Endothelial cell of umbilical vein (primary cell): ENCODE measurements around a stretch of chr11.

- PRO-cap, result no peak
CAGE:
- cytosol, long polyA minus RNA, result no peak
- cytosol, long polyA plus RNA, result no peak
- long polyA plus RNA, result no peak
- nucleus, long polyA minus RNA, result no peak
- nucleus, long polyA plus RNA, result no peak
Observed at GRCh38 chr11:60915260-60915946, 1.4 kb downstream of the TMEM109 start.

- PRO-cap, result no peak
CAGE:
- cytosol, long polyA minus RNA, result no peak
- cytosol, long polyA plus RNA, result no peak
- long polyA plus RNA, result no peak
- nucleus, long polyA minus RNA, result no peak
- nucleus, long polyA plus RNA, result no peak
Observed at GRCh38 chr11:60936898-60937571, 12.8 kb downstream of the TMEM132A start.

GRCh38 chr11:60942305-60942970, 9.5 kb downstream of the SLC15A3 start:
- PRO-cap, result no peak
CAGE:
- cytosol, long polyA minus RNA, result no peak
- cytosol, long polyA plus RNA, result no peak
- long polyA plus RNA, result no peak
- nucleus, long polyA minus RNA, result no peak
- nucleus, long polyA plus RNA, result no peak

GRCh38 chr11:60952791-60952996, 718 bp upstream of the SLC15A3 start:
- PRO-cap, result no peak
CAGE:
- cytosol, long polyA minus RNA, result no peak
- cytosol, long polyA plus RNA, result no peak
- long polyA plus RNA, result no peak
- nucleus, long polyA minus RNA, result no peak
- nucleus, long polyA plus RNA, result no peak

GRCh38 chr11:60982708-60983255, 11.3 kb downstream of the CD6 start:
- PRO-cap, result no peak
CAGE:
- cytosol, long polyA minus RNA, result no peak
- cytosol, long polyA plus RNA, result no peak
- long polyA plus RNA, result no peak
- nucleus, long polyA minus RNA, result no peak
- nucleus, long polyA plus RNA, result no peak

DNA sequence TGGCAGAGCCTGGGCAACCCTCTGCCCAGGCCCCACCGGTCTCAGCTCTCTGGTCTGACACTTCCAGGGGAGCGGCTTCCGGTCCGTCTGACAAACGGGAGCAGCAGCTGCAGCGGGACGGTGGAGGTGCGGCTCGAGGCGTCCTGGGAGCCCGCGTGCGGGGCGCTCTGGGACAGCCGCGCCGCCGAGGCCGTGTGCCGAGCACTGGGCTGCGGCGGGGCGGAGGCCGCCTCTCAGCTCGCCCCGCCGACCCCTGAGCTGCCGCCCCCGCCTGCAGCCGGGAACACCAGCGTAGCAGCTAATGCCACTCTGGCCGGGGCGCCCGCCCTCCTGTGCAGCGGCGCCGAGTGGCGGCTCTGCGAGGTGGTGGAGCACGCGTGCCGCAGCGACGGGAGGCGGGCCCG, 36.0 kb downstream of the CD6 start:
- PRO-cap, result no peak
CAGE:
- cytosol, long polyA minus RNA, result no peak
- cytosol, long polyA plus RNA, result no peak
- long polyA plus RNA, result no peak
- nucleus, long polyA minus RNA, result no peak
- nucleus, long polyA plus RNA, result no peak

GRCh38 chr11:61080105-61080402, 22.2 kb upstream of the CD5 start:
- PRO-cap, result no peak
CAGE:
- cytosol, long polyA minus RNA, result no peak
- cytosol, long polyA plus RNA, result no peak
- long polyA plus RNA, result no peak
- nucleus, long polyA minus RNA, result no peak
- nucleus, long polyA plus RNA, result no peak

DNA sequence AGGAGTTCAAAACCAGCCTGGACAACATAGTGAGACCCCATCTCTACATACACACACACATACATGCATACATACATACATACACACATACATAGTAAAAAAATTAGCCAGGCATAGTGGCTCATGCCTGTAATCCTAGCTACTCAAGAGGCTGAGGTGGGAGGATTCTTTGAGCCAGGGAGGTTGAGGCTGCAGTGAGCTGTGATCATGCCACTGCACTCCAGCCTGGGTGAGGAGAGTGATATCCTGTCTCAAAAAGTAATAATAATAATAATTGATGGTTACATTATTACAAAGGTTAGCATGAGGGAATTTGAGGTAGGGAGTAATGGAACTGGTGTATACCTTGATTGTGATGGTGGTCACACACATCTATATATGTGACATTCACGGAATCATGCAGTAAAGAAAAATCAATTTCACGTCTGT, 12.1 kb downstream of the CD5 start:
- PRO-cap, result no peak
CAGE:
- cytosol, long polyA minus RNA, result no peak
- cytosol, long polyA plus RNA, result no peak
- long polyA plus RNA, result no peak
- nucleus, long polyA minus RNA, result no peak
- nucleus, long polyA plus RNA, result no peak

GRCh38 chr11:61152679-61153157, 8.5 kb downstream of the VPS37C start:
- PRO-cap, result no peak
CAGE:
- cytosol, long polyA minus RNA, result no peak
- cytosol, long polyA plus RNA, result no peak
- long polyA plus RNA, result no peak
- nucleus, long polyA minus RNA, result no peak
- nucleus, long polyA plus RNA, result no peak

DNA sequence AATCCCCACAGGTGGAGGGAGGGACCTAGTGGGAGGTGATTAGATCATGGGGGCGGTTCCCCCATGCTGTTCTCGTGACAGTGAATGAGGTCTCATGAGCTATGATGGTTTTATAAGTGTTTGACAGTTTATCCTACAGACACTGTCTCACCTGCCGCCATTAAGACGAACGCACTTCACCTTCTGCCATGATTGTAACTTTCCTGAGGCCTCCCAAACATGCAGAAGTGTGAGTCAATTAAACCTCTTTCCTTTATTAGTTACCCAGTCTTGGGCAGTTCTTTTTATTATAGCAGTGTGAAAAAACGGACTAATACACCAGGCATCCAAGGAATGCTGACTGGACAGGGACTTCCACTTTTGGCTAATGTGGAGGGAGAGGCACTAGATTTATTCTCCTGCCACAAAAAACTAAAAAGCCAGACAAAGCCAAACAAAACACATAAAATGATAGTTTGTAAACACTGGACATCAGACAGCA, 8.0 kb downstream of the VPS37C start:
- PRO-cap, result no peak
CAGE:
- cytosol, long polyA minus RNA, result no peak
- cytosol, long polyA plus RNA, result no peak
- long polyA plus RNA, result no peak
- nucleus, long polyA minus RNA, result no peak
- nucleus, long polyA plus RNA, result no peak

DNA sequence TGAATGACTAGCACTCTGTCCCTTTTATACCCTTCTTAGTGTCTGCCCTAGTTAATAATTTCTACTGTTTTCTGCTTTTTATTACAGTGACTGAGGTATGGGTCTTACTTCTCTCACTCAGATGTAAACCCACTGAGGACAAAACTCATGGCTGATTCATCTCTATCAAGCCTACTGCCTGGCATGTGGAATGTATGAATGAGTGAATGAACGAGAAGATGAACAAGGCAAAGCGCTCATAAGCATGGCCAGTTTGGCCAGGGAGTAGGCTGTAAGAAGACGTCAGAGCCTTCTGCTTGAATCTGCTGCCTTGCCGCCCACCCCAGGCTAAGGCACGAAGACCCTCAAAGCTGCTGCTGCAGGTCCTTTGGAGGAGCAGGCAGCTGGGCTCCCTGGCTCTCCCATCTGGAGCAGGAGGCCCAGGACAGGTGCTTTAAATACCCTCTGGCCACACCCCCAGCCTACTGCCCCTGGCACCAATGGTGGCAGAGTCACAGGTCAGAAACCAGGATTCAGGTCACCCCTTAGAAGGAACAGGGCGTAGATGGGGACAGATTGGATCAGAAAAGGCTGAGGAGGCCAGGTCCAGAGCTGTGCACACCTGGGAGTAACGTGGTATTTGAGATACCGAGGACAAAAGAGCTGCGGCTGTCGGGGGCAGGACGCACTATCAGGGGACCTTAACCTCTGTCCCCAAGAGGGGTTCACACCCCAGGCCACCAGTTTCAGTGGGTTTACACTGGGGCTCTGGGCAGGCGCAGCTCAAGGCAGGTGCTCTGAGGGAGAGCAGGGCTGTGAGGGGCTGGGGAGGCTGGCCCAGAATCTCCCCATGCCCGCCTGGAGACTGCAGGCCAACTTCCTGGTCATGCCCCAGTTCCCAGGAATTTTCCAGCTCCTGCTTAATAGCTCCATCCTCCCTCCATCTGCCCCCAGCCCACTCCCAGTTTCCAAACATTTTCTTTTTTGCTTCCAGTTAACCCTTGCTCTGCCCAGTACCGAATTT, 7.9 kb upstream of the PGA3 start:
- PRO-cap, result no peak
CAGE:
- cytosol, long polyA minus RNA, result no peak
- cytosol, long polyA plus RNA, result no peak
- long polyA plus RNA, result no peak
- nucleus, long polyA minus RNA, result no peak
- nucleus, long polyA plus RNA, result no peak

- PRO-cap, result no peak
CAGE:
- cytosol, long polyA minus RNA, result no peak
- cytosol, long polyA plus RNA, result no peak
- long polyA plus RNA, result no peak
- nucleus, long polyA minus RNA, result no peak
- nucleus, long polyA plus RNA, result no peak
Observed at GRCh38 chr11:61344348-61344699, 11.3 kb downstream of the TKFC start.

DNA sequence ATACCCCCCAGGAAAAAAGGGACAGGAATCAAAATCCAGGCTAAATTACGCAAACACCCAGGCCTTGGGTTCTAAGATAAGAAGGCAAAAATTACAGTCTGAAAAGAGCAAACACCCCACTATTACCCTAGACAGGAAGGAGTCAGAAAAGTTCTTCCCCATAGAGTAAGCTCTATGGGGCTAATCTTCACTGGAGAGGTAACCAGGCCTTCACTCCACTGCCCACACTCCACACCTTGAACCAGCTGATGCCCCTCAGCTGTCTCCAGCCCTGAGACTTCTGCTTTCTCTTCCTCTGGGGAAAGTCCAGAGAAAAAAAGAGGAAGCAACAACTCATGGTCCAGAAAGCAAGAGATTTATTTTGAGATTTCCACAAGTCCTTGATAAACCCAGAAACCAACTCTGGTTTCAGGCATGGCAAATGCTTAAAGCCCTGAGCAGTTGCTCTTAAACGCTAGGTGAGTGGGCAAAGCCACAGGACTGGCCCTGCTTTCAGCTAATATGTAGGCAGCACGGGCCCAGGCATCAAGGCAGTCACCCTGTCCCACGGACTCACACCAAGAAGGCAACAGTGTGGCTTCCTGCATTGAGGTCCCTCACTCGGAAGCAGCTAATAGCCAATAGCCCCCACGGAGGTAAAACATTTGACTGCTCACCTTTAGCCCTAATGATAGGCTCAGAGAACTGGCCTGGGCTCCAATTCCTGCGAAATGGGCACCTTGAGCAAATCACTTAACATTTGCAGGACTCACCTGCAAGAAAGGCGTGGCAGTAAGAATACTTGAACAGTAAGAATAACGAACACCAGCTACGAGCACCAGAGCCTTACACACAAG, 4.4 kb downstream of the CYB561A3 start:
- PRO-cap, result no peak
CAGE:
- cytosol, long polyA minus RNA, result no peak
- cytosol, long polyA plus RNA, result no peak
- long polyA plus RNA, result no peak
- nucleus, long polyA minus RNA, result no peak
- nucleus, long polyA plus RNA, result no peak

GRCh38 chr11:61416083-61416713, 13.6 kb downstream of the CPSF7 start:
- PRO-cap, result no peak
CAGE:
- cytosol, long polyA minus RNA, result no peak
- cytosol, long polyA plus RNA, result no peak
- long polyA plus RNA, result no peak
- nucleus, long polyA minus RNA, result no peak
- nucleus, long polyA plus RNA, result no peak

DNA sequence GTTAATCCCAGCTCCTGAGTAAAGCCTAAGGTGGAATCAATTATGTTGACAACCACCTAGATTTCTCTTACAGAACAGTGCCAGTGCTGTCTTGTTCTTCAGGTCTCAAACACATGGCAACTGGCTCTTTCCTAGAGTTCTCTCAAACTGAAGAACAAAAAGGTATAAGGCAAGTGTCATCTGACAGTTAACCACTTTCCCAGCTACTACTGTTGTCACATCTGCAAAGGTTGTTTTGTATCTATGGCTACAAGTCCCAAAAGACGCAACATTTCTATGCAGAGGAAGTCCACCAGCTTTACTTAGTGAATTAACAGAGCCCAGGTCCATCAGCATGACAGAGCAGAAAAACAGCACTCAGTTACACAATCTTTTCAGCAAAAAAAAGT, 12.2 kb downstream of the CPSF7 start:
- PRO-cap, result no peak
CAGE:
- cytosol, long polyA minus RNA, result no peak
- cytosol, long polyA plus RNA, result no peak
- long polyA plus RNA, result no peak
- nucleus, long polyA minus RNA, result no peak
- nucleus, long polyA plus RNA, result no peak

GRCh38 chr11:61428935-61429631, 692 bp downstream of the CPSF7 start:
- PRO-cap, result unidirectional peak, plus-strand start at chr11:61429484
CAGE:
- cytosol, long polyA minus RNA, result no peak
- cytosol, long polyA plus RNA, result no peak
- long polyA plus RNA, result no peak
- nucleus, long polyA minus RNA, result no peak
- nucleus, long polyA plus RNA, result no peak

GRCh38 chr11:61447969-61448444, 18.1 kb downstream of the SDHAF2 start:
- PRO-cap, result no peak
CAGE:
- cytosol, long polyA minus RNA, result no peak
- cytosol, long polyA plus RNA, result no peak
- long polyA plus RNA, result no peak
- nucleus, long polyA minus RNA, result no peak
- nucleus, long polyA plus RNA, result no peak

GRCh38 chr11:61515432-61516066, 7.0 kb downstream of the LRRC10B start:
- PRO-cap, result no peak
CAGE:
- cytosol, long polyA minus RNA, result no peak
- cytosol, long polyA plus RNA, result no peak
- long polyA plus RNA, result no peak
- nucleus, long polyA minus RNA, result no peak
- nucleus, long polyA plus RNA, result no peak

DNA sequence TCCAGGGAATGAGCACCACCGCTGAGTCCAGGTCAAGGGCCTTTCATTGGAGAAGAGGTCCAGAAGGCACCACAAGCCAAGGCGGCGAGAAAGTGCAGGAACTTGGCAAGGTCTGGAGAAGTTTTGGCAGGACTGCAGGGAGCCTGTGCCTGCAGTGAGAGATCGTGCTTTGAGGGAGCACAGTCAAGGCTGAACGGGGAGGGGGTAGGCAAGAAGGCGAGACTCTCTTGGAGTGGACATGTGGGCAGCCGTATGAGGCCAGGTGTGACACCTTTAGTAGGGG, 30.4 kb downstream of the LRRC10B start:
- PRO-cap, result no peak
CAGE:
- cytosol, long polyA minus RNA, result no peak
- cytosol, long polyA plus RNA, result no peak
- long polyA plus RNA, result no peak
- nucleus, long polyA minus RNA, result no peak
- nucleus, long polyA plus RNA, result no peak

DNA sequence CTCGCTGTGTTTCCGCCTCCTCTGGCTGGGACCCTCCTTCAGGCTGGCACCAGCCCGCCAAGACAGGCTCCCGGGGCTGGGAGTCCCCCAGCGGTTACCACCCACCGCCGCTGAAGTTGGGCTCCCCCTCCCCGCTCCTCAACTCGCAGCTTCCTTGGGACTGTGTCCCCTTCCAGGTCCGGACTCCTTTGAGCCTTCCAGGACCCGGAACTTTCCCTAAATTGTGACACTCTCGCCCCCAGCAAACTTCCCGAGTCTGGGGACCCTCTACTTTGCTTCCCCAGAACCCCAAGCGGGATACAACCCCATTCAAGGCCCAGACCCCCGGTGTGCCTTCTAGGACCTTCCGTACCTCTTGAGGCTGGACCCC, 417 bp downstream of the MYRF start:
- PRO-cap, result no peak
CAGE:
- cytosol, long polyA minus RNA, result no peak
- cytosol, long polyA plus RNA, result no peak
- long polyA plus RNA, result no peak
- nucleus, long polyA minus RNA, result no peak
- nucleus, long polyA plus RNA, result no peak